SUDHL5 (cell line): ENCODE results near the genes DCST1, CLK2 and HCN3.

DNA sequence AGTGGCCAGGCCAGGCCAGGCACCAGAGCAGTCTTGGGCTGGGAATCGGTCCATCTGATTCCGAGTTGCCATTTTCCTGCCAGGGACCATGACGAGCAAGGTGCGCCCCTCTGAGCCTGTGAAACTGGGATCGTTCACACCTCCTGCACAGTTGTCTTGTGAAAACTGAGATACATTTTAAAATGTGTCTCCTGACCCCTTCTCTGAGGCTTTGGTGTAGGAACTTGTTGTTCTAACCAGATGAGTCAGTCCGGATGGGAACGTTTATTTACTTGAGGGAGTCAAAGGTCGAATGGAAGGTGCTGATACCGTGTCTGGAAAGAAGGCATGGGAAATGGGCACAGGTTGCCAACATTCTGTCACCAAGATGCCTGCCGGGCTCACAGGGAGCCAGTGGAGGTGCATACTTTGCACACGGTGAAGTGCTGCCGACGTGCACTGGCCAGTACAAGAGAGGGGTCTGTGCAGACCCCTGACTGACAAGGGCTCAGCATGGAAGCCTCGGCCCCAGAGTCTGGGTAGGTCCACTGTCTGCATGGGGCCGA, 7.3 kb upstream of the KCNN3 start:
- PRO-cap = no peak

- PRO-cap = no peak
These were observed 4.6 kb downstream of the PBXIP1 start for GRCh38 chr1:154951238-154951695.

GRCh38 chr1:154968385-154969178, 2.0 kb downstream of the SHC1 start:
- PRO-cap = no peak

DNA sequence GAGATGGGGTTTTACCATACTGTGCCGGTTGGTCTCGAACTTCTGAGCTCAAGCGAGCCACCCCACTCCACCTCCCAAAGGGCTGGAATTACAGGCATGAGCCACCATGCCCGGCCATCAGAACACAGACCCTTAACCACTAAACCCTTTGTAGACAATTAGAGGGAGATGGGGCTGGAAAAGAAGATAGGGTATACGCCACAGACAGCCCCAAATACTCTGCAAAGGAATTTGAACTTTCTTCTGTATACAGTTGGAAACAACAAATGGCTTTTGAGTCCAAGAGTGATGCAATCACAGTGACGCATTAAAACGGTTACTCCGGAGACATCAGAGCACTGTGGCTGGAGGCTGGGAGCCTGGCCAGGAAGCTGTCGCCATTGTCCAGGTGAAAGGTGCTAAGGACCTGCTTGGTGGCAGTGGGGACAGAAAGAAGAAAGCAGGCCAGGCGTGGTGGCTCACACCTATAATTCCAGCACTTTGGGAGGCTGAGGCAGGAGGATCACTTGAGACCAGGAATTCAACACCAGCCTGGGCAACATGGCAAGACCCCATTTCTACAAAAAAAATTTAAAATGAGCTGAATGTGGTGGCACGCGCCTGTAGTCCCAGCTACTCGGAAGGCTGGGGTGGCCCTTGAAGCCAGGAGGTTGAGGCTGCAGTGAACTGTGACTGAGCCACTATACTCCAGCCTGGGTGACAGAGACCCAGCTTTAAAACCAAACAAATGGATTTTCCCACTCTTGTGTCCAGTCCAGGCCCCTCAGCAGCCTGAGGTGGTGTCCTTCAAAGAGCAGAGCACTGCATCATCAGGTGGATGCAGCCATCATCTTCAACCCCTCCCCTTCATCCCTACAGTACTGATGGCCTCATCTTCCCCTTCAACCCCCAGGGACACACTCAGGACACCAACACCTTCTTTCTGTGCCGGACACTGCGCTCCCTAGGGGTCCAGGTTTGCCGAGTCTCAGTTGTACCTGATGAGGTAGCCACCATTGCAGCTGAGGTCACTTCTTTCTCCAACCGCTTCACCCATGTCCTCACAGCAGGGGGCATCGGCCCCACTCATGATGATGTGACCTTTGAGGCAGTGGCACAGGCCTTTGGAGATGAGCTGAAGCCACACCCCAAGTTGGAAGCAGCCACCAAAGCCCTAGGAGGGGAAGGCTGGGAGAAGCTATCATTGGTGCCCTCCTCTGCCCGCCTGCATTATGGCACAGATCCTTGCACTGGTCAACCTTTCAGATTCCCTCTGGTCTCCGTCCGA, 4.5 kb downstream of the FLAD1 start:
- PRO-cap = no peak

DNA sequence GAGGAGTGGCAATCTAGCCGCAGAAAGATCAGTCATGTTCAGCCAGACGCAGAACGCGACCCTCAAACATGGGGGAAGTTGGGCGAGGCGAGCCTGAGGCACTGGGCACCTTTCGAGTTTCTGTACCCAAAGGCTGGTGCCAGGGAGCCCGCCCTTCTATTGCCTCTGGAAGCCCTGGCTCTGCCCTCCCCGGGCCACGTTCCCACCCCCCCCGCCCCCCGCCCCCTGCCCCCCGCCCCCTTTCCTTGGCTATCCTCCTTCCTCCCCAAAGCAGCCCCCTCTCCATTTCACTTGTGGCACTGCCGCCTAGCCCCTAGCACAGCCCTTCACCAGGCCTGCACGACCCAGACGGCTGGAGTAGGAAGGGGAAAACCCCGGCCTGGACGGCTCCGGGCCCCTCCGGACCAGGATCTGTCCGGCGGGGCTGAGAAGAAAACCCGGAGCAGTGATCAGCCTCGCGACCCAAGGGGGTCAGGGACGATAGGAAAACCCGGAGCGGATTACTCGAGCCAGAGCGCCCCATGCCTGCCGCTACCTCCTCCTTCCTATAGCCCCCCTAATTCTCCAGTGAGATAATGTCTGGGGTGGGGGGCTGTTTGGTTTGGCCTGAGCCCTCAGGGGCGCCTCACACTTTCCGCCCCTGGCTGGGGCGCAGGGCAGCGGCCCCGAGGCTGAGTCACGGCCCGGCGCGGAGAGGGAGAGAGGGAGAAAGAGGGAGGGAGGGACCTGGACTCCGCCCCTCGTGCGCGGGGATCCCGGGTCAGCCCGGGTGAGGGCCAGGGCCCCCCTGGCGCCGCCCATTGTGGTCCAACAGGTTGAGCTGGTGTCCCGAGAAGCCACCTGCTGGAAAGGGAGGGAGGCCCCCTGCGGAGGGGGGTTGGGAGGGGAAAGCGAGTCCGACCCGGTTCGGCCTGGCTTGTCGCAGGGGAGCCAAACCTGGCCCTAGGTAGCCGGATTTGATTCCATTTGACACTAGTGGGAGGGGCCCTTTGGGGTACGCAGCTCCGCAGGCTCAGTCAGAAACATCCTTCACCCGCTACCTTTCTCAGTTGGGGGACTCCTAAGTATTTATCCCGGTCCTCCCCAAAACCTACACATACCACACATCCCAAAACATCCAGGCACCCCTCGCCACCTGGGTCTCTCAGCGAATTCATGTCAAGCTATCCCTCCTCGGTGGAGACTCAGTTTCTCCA, 1.8 kb upstream of the ZBTB7B start:
- PRO-cap = bidirectional peak, plus-strand start at position 800 of the sequence, minus-strand start at position 678 of the sequence

- PRO-cap = bidirectional peak, plus-strand start at chr1:155002215, minus-strand start at chr1:155002108
These were observed 455 bp upstream of the ZBTB7B start for GRCh38 chr1:155001993-155002701.

- PRO-cap = no peak
These were observed 15.2 kb downstream of the ZBTB7B start for GRCh38 chr1:155017903-155018164.

GRCh38 chr1:155033670-155033959, at the start of gene DCST1:
Gene DCST1, plus strand, starts transcription at chr1:155033824.
- PRO-cap = no peak

GRCh38 chr1:155043095-155044229, 7.7 kb upstream of the ADAM15 start:
- PRO-cap = no peak

- PRO-cap = no peak
These were observed 7.4 kb downstream of the EFNA4 start for GRCh38 chr1:155070651-155071600.

DNA sequence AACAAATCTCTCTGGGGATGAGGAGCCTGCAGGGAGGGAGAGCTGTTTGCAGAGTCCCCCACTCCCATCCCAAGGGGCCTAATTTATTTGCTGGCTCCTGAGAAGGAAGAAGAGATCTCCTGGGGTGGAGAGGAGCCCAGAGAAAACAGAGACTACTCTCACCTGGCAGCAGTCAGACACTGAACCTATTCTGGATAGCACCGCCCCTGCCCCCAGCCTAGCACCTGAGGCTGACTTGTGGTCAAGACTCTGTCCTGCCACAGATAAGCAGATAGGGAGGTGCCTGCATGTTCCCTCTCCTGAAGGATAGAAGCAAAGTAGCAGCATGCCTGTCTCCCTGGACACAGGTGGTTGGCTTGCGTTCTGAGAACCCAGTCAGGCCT, 1.4 kb upstream of the EFNA3 start:
- PRO-cap = no peak

- PRO-cap = no peak
These were observed 628 bp downstream of the EFNA3 start for GRCh38 chr1:155079114-155079816.

- PRO-cap = no peak
These were observed 13.3 kb upstream of the DPM3 start for GRCh38 chr1:155153595-155154019.

- PRO-cap = no peak
These were observed 3.6 kb downstream of the TRIM46 start for GRCh38 chr1:155177093-155177740.

GRCh38 chr1:155178718-155179303, 5.2 kb downstream of the TRIM46 start:
- PRO-cap = no peak

GRCh38 chr1:155199569-155200253, 8.0 kb downstream of the THBS3 start:
- PRO-cap = no peak

GRCh38 chr1:155262864-155263893, 1.0 kb upstream of the SCAMP3 start:
- PRO-cap = no peak

DNA sequence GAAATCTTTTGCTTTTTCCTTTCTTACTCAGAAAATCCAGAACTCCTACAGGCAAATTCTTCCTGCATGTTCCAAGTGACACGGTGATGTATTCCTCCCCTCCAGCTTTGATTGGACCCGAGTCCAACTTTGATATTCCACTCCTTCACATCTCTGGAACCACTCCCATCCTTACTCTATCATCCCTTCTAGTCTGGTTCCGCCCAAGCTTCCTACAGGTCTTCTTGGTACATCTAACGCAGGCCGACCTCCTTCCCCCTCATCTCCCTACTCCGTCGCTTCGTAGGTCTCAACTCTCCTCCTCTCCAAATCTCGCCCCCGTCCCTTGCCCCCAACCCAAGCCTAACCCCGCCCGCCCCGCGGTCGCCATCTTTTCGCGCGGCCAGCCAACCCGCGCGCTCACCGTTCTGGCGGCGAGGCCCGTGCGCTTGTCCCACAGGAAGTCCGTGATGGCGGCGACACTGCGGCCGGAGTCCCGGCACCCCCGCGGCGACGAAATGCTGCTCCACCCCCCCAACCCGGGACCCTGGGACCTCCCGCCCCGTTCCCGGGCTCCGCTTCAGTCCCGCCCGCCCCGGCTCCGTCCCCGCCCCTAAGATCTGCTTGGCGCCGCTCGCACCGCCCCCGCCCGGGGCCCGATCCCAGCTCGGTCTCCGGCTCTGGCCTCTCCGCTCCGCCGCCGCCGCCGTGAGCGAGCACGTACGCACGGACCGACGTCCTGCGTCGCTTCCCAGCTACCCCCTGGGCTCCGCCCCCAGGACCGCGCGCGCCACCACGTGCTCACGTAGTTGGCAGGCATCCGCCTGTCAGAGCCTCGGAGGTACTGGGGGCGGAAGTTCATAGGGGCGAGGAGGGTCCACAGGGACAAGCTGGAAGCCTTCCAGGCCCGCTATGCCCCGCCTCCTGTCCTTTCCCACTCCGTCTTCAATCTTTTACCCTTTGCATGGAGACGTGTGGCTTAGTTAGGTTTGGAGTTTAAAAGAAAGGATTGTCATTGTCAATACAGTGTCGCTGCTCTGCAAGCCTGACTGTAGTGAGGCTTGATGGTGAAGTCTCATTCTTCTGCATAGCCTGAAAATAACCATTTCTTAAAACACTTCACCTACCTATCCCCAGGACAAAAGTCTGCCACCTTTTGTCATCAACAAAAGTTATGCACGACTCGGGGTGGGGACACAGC, at the start of gene CLK2:
Gene CLK2 (minus strand): TSS at position 707 of the 1,180 bp plus-strand sequence.
- PRO-cap = bidirectional peak, plus-strand start at position 809 of the sequence, minus-strand start at position 653 of the sequence

DNA sequence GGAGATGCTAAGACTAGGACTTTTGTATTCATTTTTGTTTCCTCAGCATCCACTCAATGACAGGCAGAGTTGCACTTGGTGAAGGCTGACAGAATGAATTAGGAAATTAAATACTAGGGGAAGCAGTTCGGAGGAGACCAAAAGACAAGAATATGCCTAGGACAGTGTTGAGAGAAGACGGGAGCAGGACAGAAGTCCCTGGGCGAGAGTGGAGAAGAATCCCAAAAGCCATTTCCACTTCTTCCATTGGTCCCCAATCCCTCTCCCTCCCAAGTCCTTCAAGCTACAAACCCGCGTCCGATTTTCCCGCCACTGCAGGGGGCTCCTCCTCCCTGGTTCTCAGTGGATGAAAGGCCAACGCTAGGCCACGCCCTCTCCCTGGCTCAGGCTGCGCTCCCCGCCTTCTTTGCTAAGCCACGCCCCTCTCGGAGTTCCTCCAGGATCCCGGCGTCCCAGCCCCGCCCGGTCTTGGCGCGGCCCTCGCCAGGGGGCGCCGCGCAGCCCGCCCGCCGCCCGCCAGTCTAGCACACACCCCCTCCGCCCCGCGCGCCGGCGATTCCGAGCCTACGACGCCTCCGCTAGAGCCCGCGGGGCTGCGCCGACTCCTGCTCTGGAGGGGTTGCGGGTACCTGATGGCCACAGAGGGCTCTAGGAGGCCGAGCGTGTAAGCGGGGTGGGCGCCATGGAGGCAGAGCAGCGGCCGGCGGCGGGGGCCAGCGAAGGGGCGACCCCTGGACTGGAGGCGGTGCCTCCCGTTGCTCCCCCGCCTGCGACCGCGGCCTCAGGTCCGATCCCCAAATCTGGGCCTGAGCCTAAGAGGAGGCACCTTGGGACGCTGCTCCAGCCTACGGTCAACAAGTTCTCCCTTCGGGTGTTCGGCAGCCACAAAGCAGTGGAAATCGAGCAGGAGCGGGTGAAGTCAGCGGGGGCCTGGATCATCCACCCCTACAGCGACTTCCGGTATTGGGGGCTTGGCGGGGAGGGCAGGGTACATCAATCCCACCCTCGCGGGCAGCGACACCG, at the start of gene HCN3:
Gene HCN3 (plus strand): TSS at position 555 of the 1,023 bp plus-strand sequence.
- PRO-cap = unidirectional peak, plus-strand start at position 885 of the sequence

- PRO-cap = no peak
These were observed 1.3 kb upstream of the RUSC1 start for GRCh38 chr1:155319388-155319736.